Epithelial cell of alveolus of lung (primary cell): ENCODE results near the gene CALML4.

GRCh38 chr15:66679658-66680301, 22.3 kb upstream of the SMAD6 start:
- RAMPAGE, long total RNA = no peak
- RRBS = no CpG with 5 or more reads among the region's 10 CpGs

DNA sequence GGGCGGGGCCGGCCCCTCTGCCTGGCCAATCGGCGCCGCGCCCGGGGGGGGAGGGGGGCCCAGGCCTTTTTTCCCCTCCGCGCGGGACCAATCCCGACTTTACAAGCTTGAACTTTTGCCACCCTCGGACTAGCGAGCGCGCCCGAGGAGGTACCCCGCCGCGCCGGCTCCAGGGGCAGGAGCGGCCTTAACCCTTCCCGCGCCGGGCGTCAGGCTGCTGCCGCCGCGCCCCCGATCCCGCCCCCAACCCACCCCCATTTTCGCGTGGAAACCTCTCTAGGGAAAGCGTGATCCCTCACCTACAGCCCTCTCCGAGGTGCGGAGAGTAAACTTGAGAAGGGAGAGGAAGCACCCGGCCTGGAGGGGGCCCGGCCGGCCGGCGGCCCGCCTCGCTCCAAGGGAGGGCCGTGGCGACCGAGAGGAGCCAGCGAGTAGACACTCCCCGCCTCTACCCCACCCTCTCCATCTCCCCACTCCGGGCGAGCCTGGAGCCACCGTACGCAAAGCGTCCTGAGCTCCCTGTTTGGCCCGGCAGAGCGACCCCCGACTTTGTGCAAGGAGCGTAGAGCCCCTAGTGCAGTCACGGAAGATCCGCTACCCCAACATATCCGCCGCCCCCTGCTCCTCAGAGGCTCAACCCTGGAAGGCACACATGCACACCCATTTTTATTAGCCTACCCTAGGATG, 765 bp upstream of the SMAD6 start:
- RAMPAGE, long total RNA = no peak
- RRBS = 3% methylated on average over 13 of the region's 60 CpGs

DNA sequence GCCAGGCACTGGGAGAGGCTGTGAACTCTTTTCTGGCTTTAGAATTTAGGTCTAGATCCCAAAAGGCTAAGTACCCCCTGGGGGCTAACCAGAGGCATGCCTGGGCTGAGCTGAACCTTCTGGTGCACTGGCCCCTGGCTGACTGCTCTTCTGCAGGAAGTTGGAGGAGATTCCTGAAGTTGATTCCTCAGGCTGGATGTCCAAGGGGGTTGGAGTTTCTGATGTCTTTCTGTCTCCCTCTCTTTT, 5.8 kb downstream of the SMAD6 start:
- RAMPAGE, long total RNA = no peak

DNA sequence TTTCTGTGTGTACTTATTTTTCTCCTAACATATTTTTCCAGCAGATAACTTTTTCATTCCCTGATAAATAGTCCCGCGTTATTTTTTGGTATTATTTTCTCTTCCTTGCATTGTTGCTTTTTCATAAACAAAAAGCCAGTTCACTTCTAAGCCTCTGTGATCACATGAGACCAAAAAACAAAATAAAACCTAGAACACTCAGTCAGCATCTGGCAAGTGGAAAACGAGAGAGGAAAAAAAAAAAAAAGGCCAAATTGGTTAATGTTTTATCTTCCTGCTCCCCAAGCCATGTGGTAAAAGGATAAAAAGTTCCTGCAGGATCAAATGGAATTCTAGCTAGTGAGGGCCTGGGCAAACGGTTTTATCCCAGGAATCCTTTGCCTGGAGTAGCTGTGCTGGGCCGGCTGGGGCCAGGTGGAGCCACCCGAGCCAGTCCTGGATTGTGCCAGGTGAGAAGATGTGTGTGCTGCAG, 13.1 kb downstream of the SMAD6 start:
- RAMPAGE, long total RNA = no peak
- RRBS = no CpG with 5 or more reads among the region's 6 CpGs

DNA sequence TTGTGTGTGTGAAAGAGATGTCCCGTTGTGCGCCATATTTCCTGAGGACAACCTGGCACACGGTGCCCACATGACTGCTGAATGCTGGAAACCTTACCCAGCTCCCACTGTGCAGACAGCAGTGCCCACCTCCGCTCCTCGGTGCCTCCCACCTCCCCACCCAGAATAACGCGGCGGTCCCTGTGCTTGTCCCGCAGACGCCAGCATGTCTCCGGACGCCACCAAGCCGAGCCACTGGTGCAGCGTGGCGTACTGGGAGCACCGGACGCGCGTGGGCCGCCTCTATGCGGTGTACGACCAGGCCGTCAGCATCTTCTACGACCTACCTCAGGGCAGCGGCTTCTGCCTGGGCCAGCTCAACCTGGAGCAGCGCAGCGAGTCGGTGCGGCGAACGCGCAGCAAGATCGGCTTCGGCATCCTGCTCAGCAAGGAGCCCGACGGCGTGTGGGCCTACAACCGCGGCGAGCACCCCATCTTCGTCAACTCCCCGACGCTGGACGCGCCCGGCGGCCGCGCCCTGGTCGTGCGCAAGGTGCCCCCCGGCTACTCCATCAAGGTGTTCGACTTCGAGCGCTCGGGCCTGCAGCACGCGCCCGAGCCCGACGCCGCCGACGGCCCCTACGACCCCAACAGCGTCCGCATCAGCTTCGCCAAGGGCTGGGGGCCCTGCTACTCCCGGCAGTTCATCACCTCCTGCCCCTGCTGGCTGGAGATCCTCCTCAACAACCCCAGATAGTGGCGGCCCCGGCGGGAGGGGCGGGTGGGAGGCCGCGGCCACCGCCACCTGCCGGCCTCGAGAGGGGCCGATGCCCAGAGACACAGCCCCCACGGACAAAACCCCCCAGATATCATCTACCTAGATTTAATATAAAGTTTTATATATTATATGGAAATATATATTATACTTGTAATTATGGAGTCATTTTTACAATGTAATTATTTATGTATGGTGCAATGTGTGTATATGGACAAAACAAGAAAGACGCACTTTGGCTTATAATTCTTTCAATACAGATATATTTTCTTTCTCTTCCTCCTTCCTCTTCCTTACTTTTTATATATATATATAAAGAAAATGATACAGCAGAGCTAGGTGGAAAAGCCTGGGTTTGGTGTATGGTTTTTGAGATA, 79.1 kb downstream of the SMAD6 start:
- RAMPAGE, long total RNA = no peak
- RRBS = 91% methylated on average over 16 of the region's 81 CpGs

GRCh38 chr15:66907923-66908709, 157.3 kb upstream of the SMAD3 start:
- RAMPAGE, long total RNA = no peak
- RRBS = no CpG with 5 or more reads among the region's 9 CpGs

- RAMPAGE, long total RNA = no peak
- RRBS = no CpG with 5 or more reads among the region's 13 CpGs
Measured at GRCh38 chr15:67076224-67077052, 11.0 kb downstream of the SMAD3 start.

- RAMPAGE, long total RNA = no peak
- RRBS = 4% methylated on average over 3 of the region's 14 CpGs
Measured at GRCh38 chr15:67091113-67092314, 26.1 kb downstream of the SMAD3 start.

DNA sequence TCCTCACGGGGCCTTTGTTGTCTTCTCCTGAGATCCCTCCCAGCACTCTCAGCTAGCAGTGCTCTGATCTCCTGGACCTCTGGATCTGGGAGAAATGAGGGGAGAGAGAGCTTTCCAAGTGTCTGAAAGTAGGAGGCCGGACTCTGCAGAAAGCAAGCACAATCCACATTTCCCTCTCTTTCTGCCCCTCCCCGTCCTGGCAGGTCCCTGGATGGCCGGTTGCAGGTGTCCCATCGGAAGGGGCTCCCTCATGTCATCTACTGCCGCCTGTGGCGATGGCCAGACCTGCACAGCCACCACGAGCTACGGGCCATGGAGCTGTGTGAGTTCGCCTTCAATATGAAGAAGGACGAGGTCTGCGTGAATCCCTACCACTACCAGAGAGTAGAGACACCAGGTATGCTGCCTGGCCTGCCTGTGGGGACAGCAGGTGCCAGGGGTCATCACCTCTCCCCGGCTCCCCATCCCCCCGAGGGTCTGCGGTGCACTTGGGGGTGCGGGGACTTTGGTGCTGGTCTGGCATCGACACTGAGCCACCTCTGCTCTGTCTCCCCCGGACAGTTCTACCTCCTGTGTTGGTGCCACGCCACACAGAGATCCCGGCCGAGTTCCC, 89.7 kb downstream of the AAGAB start:
- RAMPAGE, long total RNA = no peak
- RRBS = 46% methylated on average over 3 of the region's 21 CpGs

GRCh38 chr15:67174566-67175504, 79.6 kb downstream of the AAGAB start:
- RAMPAGE, long total RNA = no peak
- RRBS = 35% methylated on average over 2 of the region's 10 CpGs

GRCh38 chr15:67193274-67194293, 60.9 kb downstream of the AAGAB start:
- RAMPAGE, long total RNA = no peak
- RRBS = no CpG with 5 or more reads among the region's 16 CpGs

- RAMPAGE, long total RNA = no peak
- RRBS = no CpG with 5 or more reads among the region's 11 CpGs
Measured at GRCh38 chr15:67198031-67199086, 56.1 kb downstream of the AAGAB start.

- RAMPAGE, long total RNA = no peak
- RRBS = no CpG with 5 or more reads among the region's 4 CpGs
Measured at GRCh38 chr15:67240990-67241686, 13.3 kb downstream of the AAGAB start.

DNA sequence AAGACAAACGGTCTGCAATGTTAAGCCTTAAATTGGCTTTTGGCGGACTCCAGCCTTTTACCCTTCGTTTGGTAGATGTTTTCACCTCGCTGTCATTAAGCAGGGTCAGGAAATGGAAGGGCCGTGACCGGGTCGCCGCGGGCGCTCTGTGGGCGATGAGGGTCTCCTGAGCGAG, 289 bp upstream of the MAP2K5 start:
- RAMPAGE, long total RNA = no peak
- RRBS = under 1% methylated on average over 6 of the region's 12 CpGs

- RAMPAGE, long total RNA = no peak
- RRBS = no CpG with 5 or more reads among the region's 8 CpGs
Measured at GRCh38 chr15:67762931-67763553, 62.3 kb upstream of the SKOR1 start.

GRCh38 chr15:68156174-68157075, 48.7 kb downstream of the CALML4 start:
- RAMPAGE, long total RNA = no peak
- RRBS = no CpG with 5 or more reads among the region's 13 CpGs

GRCh38 chr15:68205082-68205721, at the start of gene CALML4:
TSS of gene CALML4 (minus strand) at chr15:68205332.
- RAMPAGE, long total RNA = no peak
- RRBS = 55% methylated on average over 4 of the region's 18 CpGs

DNA sequence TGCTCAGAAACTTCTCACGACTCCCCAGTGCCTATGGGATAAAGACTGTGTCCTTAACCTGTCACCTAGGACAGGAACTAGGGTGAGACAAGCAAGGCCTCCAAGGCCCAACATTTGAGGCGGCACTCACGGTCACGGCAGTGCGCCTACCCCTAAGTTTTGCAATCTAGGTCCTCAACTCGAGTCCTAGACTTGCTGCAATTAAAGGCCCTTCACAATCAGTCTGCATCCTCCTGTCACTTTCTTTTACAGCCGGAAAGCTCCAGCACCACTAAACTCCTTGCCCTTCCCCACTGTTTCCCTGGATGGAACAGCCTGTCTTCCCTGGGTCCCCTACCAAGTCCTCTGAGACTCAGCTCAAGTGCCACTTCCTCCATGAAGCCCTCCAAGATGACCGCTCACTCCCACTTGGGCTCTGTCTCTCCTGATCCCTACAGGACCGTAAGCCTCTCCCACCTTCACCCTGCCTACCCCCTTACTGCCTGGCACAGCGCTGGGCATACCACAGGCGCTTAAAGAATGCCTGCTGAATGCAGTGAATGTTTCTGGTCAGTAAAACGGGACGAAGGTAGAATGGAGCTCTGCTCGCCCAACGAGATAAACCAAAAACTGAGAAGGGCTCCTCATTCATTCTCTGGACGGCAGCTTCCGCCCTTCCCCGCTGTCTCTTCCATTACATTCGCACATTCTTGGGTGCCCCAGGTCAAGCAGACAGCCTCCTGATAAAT, 1.0 kb downstream of the CLN6 start:
- RAMPAGE, long total RNA = no peak
- RRBS = no CpG with 5 or more reads among the region's 19 CpGs

GRCh38 chr15:68277115-68277513, 431 bp upstream of the FEM1B start:
- RAMPAGE, long total RNA = no peak
- RRBS = no CpG with 5 or more reads among the region's 23 CpGs

DNA sequence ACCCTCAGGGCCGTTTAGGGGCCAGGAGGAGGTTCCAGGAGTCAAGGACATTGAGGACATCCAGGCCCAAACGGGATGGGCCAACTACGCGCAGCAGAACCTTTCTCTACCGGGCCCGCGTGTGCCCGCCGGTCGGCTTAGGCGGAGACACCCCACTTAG, 99 bp upstream of the FEM1B start:
- RAMPAGE, long total RNA = no peak
- RRBS = 2% methylated on average over 3 of the region's 11 CpGs